Cytotoxic T cell (primary cell): ENCODE data around the genes KRT81, KRT83, KRT85, KRT6B, KRT74 and KRT73.

DNA sequence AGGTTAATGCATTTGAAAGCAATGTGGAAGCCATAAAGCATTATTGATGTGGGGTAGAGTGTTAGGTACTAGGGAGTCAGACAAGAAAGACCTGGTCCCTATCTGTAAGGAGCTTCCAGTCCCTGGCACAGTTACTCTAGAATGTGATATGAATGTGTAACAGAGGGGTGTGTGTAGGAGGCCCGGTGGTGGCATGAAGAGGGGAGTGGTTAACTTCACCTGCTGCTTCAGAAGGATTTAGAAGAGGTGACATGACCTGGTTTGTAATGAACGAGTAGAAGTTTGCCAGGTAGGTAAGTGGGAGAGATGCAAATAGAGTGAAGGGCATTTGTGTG, 15.1 kb upstream of the GALNT6 start:
- PRO-cap, 2 experiments = no peak in any of the 2 experiments

- PRO-cap, 2 experiments = no peak in any of the 2 experiments
Measured at GRCh38 chr12:51626074-51626634, 35.1 kb downstream of the SCN8A start.

DNA sequence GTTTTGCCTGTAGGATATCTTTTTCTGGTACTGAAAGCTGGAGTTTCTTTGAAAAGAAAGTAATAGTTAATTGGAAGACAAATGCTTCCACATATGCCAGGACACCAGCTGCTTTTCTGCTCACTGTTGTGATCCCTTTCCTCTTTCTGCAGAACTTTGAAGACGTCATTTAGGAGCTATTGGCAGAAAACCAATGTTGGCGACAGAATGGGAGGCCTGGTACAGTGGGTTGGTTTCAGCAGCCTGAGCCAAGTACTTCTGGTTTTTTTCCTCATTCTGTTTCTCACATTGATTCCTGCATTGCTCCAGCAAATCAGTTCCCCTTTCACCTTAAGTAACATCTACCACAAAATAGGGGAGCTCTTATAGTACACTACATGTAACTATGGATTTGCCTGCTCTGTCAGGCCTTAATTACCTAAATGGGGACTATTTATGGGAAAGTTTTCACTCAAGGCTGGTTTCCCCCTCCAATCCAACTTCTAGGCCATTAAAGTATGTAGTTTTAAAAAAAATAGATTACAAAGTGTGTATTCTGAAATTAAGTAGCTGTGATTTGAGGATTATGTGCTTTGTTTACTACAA, 63.0 kb downstream of the TMDD1 start:
- PRO-cap, 2 experiments = no peak in any of the 2 experiments

GRCh38 chr12:51868618-51870030, 18.8 kb upstream of the ANKRD33 start:
- PRO-cap, 2 experiments = no peak in any of the 2 experiments

- PRO-cap, 2 experiments = no peak in any of the 2 experiments
Measured at GRCh38 chr12:51953586-51953987, 2.1 kb downstream of the ACVR1B start.

DNA sequence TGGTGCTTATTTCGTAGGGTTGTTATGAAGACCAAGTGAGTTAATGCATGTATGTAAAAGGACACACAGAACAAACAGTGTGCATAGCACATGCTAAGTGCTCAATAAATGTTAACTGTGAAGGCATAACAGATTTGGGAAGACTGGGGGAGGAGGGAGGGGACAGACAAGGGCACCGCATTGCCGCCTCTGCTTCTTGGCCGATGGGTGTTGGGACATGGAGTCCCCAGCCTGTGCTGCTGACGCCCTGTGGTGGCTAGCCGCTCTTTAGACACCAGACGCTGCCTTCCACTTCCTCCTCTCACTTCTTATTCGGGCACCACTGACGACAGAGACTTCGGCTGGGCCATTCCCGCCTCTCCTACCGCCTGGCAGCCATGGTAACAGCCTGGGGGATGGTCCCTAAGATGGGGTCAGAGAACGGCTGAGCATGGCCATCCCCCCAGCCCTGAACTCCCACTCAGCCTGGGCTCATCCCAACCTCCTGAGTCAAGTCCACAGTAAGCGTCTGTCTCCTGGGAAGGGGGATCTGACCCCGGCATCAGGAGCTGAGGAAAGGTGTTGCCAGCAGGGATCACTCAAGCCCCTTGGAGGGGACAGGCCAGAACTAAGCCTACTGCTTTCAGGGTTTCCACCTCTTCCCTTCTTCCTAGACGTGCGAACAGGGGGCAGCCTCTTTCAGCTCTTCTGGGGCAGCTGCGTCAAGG, 907 bp upstream of the TAMALIN start:
- PRO-cap, 2 experiments = no peak in any of the 2 experiments

- PRO-cap, 2 experiments = no peak in any of the 2 experiments
Measured at GRCh38 chr12:52011149-52012000, 4.6 kb downstream of the TAMALIN start.

- PRO-cap, 2 experiments = no peak in any of the 2 experiments
Measured at GRCh38 chr12:52018655-52019567, 12.2 kb downstream of the TAMALIN start.

DNA sequence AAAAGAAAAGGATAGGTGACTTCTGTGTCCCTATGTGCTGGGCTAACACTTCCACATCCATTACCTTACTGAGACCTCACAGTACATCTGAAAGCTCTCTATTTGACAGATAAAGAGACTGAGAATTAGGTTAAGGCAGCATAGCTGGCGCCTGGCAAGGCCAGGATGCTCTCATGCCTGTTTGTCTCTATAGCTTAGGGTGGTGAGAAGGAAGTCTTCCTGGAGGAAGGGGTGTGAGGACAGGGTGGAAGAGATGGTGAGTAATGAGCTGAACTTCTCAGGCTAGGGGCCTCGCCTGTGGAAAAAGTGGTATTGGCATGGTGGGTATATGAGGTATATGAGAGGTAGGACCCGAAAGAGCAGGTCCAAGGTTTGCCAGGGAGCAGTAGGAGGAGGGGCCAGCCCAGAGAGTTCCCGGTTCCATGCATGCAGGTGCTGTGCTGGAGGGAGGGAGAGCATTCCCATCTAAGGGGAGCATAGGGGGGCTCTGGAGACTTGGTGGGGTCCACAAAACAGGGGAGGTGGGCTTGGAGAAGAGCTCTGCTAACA, 13.3 kb downstream of the TAMALIN start:
- PRO-cap, 2 experiments = peak in 1 of 2 experiments; most common plus-strand start position 313 of the sequence (in 1)

- PRO-cap, 2 experiments = peak in 2 of 2 experiments; most common plus-strand start chr12:52050604 (in 1); most common minus-strand start chr12:52050988 (in 2)
Measured at GRCh38 chr12:52050330-52051345, 604 bp upstream of the NR4A1 start.

GRCh38 chr12:52184591-52185265, 7.1 kb downstream of the KRT80 start:
- PRO-cap, 2 experiments = no peak in any of the 2 experiments

DNA sequence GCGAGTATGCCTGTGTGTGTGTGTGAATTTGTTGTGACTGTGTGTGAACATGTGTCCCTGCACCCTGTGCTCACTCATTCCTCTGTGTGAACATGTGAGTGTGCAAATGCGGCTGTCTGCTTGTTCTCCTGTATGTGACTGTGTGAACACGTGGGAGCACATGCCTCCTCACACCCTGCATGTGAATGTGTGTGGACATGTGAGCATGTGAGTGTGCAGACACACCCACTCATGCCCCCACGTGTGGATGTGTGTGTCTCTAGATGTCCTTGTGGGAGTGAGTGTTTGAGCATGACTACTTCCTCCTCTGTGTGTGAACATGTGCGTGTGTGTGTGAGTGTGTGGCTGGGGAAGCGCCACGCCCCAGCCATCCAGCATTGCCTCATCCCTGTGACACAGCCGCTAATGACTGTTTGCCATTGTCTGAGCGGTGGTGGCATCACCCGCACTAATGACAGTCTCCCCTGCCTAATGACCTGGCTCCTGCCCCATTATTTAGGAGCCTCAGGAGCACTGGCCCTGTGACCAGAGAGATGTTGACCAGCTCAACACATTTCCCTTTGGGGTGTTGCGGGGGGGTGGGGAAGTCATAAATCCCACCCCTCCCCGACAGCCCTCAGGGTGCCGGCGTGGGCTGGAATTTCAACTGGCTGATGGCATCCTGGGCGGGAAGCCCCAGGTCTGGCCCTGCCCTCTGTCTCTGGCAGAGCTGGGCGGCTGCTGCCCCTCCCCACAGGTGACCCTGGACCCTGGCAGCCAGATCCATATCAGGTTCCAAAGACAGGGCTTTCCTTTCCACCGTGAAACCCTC, 11.4 kb upstream of the KRT80 start:
- PRO-cap, 2 experiments = no peak in any of the 2 experiments

GRCh38 chr12:52254453-52255043, 19.9 kb upstream of the KRT86 start:
- PRO-cap, 2 experiments = no peak in any of the 2 experiments

GRCh38 chr12:52291247-52291749, at the start of gene KRT81:
KRT81 (minus strand) TSS chr12:52291534.
- PRO-cap, 2 experiments = no peak in any of the 2 experiments

DNA sequence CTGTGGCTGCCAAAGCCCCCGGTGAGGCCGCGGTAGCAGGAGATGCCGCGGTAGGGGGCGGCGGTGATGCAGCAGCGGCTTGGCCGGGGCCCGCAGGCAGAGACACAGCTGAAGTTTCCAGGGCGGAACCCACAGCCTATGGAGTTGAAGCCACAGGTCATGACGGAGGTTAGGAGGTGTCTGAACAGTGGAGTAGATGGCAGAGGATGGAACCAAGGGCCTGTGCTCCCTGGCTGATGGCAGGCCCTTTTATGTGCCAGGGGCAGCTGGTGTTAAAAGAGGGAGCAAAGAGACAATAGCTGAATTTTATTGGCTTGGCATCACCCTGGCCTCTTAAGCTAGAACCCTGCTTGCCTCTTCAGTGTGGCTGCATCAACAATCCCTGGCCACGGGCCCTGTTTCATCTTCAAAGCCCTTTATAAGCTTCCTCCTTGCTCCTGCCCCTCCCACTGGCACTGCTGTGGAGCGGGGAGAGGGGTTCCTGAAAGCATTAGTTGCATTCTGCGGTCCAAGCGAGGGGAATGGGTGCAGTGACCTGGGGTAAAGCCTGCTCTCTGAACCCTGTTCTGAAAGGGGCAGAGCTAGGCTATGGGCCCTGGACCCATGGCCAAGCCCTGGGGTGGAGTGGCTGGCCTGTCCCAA, at the start of gene KRT83:
Gene KRT83 (minus strand): TSS at position 224 of the 642 bp plus-strand sequence.
- PRO-cap, 2 experiments = no peak in any of the 2 experiments

DNA sequence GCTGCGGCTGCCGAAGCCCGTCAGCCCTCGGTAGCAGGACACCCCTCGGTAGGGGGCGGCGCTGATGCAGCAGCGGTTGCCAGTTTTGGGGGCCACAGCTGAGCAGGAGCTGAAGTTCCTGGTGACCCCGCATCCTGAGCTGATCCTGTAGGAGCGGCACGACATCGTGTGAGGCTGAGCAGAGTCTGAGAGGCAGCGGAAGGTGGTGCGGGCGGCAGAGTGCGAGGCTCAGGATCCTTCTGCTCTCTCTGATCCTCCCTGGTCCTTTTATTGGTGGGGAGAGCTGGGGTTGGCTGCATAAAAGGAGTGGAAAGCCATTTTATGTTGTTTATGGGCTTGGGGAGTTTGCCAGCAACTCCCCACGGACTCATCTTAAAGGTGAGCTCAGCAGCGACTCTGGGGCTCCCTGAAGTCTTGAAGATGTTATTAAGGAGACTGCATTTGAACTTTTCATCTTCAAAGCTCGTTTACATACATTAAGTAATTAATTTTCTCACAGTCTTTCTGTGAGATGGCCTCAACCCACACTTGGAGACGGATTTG, at the start of gene KRT85:
Gene KRT85 (minus strand): TSS at position 241 of the 543 bp plus-strand sequence.
- PRO-cap, 2 experiments = no peak in any of the 2 experiments

- PRO-cap, 2 experiments = no peak in any of the 2 experiments
Measured at GRCh38 chr12:52452029-52452682, at the start of gene KRT6B. KRT6B (minus strand) TSS chr12:52452146.

DNA sequence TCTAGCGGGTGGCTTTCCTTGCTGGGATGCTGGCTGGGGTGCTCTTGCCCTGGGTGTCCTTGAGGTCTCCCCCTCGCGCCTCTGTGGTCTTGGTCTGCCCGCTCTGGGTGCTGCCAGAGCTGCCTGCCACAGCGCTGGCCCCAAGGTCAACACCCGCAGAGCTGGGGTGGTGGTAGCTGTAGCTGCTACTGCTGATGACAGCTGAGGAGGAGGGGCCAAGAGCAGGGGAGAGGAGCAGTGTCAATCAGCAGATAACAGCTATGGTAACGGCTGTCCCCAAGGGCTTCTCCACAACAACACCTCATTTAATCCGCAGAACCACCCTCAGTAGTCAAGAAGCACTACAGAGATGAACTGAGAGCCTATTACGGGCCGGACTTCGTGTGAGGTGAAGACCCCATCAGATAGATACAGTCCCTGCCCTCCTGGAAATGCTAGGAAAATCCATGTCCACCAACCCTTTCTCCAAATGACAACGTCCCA, 6.6 kb downstream of the KRT74 start:
- PRO-cap, 2 experiments = peak in 2 of 2 experiments; most common plus-strand start position 308 of the sequence (in 1); most common minus-strand start position 148 of the sequence (in 1)

DNA sequence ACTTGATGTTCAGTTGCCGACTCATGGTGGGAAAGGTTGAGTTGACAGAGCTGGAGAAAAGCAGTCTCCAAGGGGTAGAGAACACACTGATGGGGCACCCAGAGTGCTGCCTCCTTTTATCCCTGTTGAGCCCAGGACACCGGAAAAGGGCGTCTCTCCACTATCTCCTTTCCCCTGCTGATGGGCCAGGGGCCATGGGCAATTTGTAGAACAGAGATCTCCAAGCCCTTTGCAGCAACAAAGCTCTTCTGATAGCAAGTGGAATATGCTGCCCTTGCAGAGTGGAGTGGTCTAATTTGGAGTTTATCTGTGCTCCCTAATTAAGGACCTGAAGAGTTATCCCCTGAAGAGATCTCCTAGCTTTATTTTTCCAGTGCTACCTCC, at the start of gene KRT74:
Gene KRT74 (minus strand): TSS at position 91 of the 384 bp plus-strand sequence.
- PRO-cap, 2 experiments = no peak in any of the 2 experiments

- PRO-cap, 2 experiments = no peak in any of the 2 experiments
Measured at GRCh38 chr12:52618364-52618992, at the start of gene KRT73. KRT73 (minus strand) TSS chr12:52618559.